Epidermal melanocyte (primary cell): ENCODE results near the genes ACAP2 and APOD.

- RRBS: no CpG with 5 or more reads among the region's 7 CpGs
Observed at GRCh38 chr3:195005295-195005619, 265.7 kb downstream of the XXYLT1 start.

DNA sequence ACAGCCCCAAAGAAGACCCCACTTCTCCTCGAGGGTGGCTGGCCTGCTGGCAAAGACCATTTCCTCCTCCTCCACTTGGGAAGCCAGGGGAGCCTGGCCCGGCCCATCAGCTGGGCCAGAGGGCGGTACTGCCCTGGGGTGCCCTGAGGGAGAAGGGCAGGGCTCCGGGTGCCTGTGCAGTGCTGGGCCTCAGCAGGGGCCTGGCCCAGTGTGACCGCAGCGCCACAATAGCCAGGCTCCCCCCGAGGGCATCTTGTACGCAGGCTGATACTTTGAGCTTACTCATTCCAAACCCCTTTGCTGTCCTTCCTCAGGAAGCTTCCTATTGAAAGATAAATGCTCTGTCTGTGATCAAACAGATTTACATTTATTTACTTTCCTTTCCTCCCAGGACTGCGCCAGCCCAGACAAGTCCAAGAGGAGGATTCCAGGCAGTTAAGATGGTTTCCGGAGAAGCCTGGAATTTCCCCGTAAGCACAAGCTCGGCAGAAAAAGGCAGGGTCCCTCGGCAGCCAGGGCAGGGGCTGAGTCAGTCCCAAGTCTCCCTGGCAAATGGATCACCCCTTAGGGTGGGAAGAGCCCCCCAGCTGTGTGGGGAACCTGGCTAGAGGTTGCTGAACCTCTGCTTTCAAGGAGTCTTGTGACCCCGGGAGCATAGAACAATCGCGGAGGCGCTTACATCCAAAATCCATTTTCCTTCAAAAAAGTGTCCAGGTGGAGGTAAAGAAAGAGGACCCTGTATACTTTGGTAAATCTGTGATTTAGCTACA lies 240.0 kb downstream of the XXYLT1 start:
- RRBS: 34% methylated on average over 3 of the region's 17 CpGs

- RRBS: no CpG with 5 or more reads among the region's 30 CpGs
Observed at GRCh38 chr3:195079883-195081306, 190.6 kb downstream of the XXYLT1 start.

DNA sequence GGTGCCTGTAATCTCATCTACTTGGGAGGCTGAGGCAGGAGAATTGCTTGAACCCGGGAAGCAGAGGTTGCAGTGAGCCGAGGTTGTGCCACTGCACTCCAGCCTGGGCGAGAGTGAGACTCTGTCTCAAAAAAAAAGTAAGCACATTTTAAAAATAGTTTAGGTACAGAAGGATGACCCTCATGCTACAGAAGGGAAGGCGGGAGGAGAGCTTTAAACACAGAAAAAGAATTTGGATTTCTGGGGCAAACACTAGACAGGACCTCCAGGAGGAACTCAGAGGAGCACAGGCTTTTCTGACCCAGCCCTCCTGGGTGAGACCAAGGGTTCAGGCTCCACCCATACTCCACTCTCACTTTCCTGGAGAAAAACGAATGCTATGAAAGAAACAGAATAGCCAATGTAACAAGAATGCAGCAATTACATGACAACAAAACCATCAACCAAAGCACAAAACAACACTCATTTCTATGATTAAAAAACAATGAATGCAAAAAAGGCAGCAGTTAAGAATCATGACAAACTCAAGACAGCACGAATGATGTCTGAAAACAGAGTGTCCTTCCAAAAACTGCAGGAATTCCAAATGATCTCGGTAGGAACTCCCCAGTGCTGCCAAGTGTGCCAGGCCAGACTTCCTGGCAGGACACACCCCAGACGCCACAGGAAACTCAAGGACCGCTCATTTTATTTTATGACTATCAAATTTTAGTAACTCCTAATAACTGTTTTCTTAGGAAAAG lies 47.7 kb downstream of the XXYLT1 start:
- RRBS: no CpG with 5 or more reads among the region's 9 CpGs

DNA sequence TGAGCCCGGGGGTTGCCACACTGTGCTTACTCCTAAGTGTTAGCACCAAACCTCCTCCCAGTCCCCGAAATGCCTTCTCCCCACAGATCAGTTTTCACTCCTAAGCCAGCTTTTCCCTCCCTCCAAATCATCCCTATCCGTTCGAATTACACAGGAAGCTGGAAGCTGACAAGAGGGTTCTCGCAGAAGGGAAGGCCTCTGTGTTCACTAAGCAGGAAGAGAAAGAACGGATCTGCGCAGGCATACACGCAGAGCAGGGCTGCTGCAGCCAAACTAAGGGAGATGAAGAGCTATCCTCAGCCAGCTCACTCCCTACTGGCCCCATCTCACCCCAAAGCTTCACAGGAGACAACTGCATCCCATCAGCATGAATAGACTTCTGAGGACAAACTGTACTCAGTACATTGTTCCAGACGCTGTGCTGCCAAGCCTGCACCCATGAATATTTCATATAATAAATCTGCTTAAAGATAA lies 32.3 kb downstream of the XXYLT1 start:
- RRBS: no CpG with 5 or more reads among the region's 9 CpGs

GRCh38 chr3:195442713-195443588 lies at the start of gene ACAP2:
ACAP2 (minus strand) TSS chr3:195443020.
- RRBS: 2% methylated on average over 14 of the region's 89 CpGs

GRCh38 chr3:195563652-195563851 lies 20.2 kb downstream of the APOD start:
- RRBS: no CpG with 5 or more reads among the region's 2 CpGs

DNA sequence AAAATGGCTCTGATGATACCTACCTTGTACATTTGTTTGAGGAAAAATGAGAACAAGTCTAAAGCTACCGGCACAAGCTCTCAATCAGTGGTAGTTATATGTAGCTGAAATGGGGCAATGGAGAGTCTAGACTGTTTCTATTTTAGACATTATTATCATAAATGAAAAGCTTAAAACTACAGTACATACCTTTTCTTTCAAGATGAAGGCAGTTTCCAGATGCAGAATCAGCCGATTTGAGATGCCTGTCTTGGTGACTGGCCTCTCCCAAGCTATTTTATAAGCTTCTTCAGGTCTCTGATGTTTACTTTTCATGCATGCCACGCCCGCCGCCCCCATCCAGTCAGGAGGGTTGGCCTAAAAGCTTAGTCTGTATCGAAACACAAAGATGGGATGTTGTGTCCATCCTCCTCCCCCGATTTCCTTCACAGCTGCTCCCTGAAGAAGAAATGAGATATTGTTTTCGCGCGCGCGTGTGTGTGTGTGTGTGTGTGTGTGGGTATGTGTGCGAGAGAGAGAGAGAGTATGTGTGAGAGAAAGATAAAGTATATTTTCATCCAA lies at the start of gene APOD:
Gene APOD, minus strand, starts transcription at position 252 of the 561 bp plus-strand sequence.
- RRBS: no CpG with 5 or more reads among the region's 13 CpGs

DNA sequence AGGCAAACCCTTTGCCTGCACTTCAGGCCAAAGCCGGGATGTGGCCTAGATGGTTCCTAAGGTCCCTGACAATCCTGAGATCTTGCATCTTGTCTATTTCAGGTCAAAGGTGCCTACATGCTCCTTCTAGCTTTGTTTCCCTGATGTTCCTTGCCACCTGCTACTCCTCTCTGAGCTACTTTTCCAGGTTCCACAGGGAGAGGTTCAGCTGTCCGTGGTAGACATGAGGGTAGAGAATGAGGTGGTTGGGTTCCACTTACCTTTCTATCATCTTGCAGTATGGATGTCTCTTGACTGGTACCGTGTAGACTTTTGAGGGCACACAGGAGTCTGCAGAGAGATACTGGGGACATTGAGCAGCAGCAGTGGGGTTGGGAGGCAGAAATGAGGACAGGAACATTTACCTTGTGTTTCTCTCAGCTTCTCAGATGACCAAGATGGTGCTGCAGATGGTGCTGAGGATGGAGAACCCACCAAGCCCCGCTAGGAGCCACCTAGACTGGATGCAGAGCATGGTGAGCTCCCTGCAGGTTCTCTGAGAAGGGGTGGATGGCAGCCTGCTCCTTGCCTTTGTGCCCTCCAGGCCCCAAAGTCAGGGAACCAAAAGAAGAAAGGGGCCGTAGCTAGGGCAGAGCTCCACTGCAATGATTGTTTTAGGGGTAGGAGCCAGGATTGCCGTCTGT lies 12.3 kb upstream of the MUC20 start:
- RRBS: no CpG with 5 or more reads among the region's 6 CpGs

GRCh38 chr3:195805300-195805638 lies 6.5 kb downstream of the MUC4 start:
- RRBS: 86% methylated on average over 1 of the region's 8 CpGs

- RRBS: no CpG with 5 or more reads among the region's 19 CpGs
Observed at GRCh38 chr3:195815394-195815981, 3.8 kb upstream of the MUC4 start.

GRCh38 chr3:195823223-195823682 lies 11.5 kb upstream of the MUC4 start:
- RRBS: no CpG with 5 or more reads among the region's 12 CpGs

DNA sequence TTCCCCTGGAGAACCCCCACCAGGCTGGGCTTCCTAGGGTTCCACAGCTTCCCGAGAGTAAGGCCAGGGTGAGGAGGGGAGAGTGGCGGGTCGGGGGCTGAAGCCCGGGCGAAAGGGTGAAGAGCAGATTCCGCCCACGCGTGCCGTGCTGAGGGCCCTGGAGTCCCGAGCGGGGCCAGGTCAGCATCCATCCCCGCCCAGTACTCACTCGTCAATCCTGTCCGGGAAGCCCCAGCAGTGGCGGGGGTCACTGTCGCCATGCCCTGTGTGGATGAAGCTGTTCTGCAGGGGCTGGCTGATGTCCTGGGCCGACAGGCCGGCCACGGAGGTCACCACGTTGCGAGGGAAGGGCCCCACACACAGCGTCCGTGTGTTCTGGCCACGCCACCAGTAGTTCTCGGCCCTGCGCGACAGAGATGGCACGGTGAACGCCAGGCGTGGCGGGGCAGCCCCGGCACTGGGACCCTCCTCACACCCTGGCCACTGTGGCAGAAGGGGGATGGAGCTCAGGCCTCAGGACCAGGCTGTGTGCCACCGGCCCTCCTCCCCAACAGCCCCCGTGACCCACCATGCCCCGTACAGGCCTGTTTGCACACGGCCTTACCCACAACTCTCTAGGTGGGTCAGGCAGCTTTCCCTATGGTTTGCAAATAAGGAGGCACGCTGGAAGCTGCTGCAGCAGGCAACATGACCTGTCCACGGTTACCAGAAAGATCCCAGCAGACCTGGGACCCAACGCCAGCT lies 36.1 kb downstream of the TNK2 start:
- RRBS: 100% methylated on average over 2 of the region's 39 CpGs

DNA sequence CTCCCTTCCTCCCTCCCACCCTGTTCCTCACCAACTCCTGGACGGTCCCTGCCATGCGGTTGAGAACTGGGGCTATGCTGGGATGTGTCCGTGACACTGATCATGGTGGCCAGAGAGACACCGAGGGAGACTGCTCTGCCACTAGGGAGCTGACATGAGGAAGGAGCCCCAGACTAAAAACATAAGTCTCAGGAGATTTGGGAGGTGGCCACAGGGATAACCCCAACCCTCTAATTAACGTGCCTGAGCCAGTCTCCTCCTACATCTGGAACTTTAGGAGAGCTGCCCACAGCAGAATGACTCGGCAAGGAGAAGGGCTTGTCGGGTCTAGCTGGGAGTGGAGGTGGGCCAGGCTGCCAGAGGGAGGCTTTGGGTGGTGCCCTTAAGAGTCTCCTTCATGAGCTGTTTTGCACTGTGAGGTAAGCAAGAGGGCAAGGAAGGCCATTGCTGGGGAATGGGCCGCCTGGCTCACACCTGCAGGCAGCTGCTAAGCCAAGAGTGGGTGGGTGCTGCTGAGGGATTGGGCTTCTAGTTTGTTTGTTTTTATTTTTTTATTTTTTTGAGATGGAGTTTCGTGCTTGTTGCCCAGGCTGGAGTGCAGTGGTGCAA lies 3.5 kb upstream of the TNK2 start:
- RRBS: no CpG with 5 or more reads among the region's 9 CpGs

GRCh38 chr3:195932400-195933019 lies 24.2 kb upstream of the TNK2 start:
- RRBS: no CpG with 5 or more reads among the region's 9 CpGs

DNA sequence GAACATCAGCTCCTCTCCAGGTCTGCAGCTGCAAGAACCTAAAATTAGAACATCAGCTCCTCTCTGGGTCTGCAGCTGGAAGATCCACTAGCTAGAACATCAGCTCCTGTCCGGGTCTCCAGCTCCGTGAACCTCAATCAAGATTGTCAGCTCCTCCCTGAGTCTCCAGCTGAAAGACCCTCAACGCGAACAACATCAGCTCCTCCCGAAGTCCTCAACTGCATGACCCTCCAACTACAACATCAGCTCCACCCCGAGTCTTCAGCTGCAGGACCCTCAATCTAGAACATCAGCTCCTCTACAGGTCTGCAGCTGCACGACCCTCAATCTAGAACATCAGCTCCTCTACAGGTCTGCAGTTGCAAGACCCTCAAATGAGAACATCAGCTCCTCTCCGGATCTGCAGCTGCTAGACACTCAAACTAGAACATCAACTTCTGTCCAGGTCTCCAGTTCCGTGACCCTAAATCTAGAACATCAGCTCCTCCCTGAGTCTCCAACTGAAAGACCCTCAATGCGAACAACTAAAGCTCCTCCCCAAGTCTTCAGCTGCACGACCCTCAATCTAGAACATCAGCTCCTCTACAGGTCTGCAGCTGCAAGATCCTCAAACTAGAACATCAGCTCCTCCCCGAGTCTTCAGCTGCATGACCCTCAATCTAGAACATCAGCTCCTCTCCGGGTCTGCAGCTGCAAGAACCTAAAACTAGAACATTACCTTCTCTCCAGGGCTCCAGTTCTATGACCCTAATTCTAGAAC lies 35.5 kb upstream of the TNK2 start:
- RRBS: no CpG with 5 or more reads among the region's 13 CpGs

GRCh38 chr3:195960713-195961401 lies 52.5 kb upstream of the TNK2 start:
- RRBS: no CpG with 5 or more reads among the region's 25 CpGs

GRCh38 chr3:195970102-195970725 lies 61.9 kb upstream of the TNK2 start:
- RRBS: no CpG with 5 or more reads among the region's 17 CpGs

DNA sequence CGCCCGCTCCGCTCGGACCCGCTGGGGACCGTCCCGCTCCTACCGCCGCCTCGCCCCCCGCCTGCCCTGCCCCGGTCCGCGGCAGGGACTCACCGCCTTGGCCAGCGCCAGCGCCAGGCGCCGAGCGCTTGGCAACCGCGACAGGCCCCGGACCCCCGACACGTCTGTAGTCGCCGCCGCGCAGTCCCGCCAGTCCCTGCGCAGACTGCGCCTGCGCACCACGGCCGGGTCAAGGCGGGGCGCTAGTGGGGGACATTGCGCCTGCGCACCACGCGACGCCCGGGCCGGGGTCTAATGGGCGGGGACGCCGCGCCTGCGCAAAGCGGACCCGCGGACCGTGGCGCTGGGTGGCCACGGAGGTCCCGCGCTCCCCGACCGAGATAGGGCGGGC lies 81.7 kb upstream of the TNK2 start:
- RRBS: no CpG with 5 or more reads among the region's 60 CpGs

DNA sequence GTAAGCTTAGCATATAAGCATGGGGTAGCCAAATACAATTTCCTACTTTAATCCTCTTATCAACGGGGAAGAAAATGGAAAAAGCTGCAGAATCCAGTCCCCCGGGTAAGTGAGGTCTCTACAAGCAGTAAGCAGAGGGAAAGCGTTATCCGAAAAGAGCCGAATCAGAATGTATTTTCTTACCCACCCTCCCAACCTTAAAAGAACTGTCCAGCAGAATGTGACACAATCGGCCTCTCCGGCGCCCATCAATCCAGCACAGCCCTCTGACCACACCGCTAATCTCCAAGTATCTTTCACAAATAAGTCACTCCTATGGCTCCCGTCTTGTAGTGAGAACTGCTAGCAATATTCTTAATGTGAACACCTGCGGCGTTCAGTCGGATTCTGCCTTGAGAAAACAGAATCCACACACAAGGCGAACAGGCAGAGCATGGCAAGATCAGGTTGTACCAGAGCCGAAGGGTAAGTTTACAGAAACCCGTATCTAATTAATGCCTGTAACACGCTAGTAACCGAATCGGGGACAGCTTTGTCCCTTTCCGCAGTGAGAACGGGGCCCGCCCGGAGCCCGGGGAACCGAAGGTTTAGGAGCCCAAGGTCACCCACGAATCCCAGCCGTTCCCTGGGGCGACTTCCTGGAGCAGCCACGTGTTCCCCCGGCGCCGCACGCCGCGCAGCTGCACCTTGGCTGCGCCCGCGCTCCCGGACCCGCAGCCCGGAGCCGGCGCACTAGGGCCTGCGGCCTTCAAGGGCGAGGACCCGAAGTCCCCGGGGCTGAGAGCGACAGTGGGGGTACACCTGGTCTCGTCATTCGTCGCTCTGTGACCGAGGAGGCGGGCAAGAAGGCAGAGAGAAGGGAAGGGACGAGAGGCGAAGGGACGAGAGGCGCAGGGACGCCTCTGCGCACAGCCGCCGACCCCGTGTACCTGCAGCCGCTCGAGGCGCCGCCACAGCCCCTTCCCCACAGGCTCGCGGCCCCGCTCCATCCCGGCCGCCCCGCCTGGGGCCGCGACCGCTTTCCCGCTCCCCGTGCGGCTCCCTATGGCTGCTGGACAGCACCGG lies 656 bp downstream of the TFRC start:
- RRBS: 4% methylated on average over 32 of the region's 79 CpGs